HTR-8/SVneo (cell line): ENCODE measurements around a stretch of chr6.

DNA sequence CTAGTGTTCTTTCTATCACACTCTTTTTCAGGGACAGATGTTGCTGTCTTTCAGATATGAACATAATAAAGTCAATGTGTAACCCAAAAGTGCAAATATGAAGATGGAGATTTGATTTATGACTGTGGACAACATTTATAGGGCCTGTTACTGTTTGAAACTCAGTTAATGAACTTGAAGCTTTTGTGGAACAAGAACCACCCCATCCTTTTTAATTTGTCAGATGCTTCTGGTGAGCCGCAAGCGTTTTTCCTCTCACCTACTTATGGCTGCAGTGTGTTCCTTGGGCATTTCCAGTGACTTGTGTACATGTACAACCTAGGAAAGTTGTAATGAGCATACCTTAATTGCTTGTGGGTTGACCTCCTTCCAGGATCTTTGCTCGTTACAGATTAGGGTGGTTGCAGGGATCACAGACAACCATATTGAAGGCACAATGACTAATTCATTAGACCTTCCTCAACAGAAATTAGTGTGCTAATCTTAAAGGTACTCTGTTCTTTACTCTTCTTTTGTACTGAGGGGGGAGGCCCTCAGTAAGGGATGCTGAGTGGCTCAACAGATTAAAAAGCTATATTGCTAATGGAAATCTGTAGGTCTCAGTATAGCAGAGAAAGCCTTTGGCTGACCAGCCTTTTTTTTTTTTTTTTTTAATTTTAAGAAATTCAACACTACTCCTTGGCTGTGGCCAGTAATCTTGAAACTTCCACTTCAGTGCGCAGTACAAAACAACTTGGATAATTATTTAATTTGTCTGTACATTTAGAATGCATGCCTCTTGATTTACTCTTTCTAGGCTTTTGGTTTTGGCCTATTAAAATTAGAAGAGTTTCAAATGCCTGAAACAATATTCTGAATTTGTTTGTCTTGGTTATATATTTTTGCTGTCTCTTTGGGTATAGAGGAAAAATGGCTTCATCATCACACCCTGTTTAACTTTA is 7.0 kb downstream of the TBPL1 start:
- RRBS, result no CpG with 5 or more reads among the region's 4 CpGs

- RRBS, result no CpG with 5 or more reads among the region's 6 CpGs
Observed at GRCh38 chr6:134079578-134079975, 27.2 kb upstream of the SLC2A12 start.

- RRBS, result no CpG with 5 or more reads among the region's 31 CpGs
Observed at GRCh38 chr6:134169513-134170674, 117.5 kb upstream of the SLC2A12 start.

- RRBS, result no CpG with 5 or more reads among the region's 4 CpGs
Observed at GRCh38 chr6:134252513-134252763, 65.5 kb downstream of the SGK1 start.

GRCh38 chr6:134830009-134830681 is 119.8 kb downstream of the ALDH8A1 start:
- RRBS, result no CpG with 5 or more reads among the region's 5 CpGs

DNA sequence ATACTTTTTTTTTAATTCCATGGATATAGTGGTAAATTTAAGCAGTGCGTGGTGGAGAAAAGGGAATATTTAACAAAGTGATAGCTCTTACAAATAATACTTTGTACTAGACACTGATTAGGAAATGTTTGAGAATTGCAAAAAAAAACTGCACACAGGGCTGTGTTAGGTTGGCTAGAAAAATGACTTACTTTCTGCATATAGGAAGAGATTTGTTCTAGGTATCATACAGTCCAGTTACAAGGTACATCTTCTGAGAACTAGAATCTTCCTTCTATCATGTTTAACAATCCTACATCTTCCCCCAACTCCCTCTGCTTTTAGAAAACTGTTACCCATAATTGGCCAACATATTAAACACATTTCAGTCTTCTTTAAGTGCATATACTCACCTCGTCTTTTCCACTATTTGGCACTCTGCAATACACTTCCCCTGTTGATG is 356 bp downstream of the ALDH8A1 start:
- RRBS, result no CpG with 5 or more reads among the region's 2 CpGs

- RRBS, result no CpG with 5 or more reads among the region's 3 CpGs
Observed at GRCh38 chr6:135084491-135084933, 29.9 kb upstream of the HBS1L start.

GRCh38 chr6:135185559-135186158 is 4.6 kb downstream of the MYB start:
- RRBS, result no CpG with 5 or more reads among the region's 8 CpGs

DNA sequence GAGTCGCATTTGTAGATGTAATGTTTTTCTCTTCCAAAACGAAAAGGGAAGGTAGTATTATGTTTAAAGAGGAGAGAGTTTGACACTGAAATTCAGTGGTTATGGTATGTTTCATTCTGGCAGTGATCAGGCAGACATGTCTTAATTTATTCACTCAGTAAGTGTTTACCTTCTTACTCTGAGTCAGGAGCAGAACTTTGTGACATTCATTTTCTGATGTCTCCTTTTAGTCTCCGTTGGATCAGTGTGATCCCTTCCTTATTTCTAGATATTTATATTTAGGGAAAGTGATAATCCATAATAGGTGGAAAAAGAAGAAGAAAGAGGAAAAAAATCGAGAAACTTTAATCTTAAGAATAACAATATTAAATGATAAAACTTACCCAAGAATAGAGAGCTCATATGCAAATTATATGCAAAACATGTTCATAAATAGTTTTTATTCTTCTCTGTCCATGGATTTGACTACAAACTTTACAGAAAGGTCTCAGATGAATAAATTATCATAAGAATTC is 11.9 kb downstream of the MYB start:
- RRBS, result no CpG with 5 or more reads among the region's 4 CpGs

- RRBS, result no CpG with 5 or more reads among the region's 5 CpGs
Observed at GRCh38 chr6:135286846-135287313, 105.8 kb downstream of the MYB start.

DNA sequence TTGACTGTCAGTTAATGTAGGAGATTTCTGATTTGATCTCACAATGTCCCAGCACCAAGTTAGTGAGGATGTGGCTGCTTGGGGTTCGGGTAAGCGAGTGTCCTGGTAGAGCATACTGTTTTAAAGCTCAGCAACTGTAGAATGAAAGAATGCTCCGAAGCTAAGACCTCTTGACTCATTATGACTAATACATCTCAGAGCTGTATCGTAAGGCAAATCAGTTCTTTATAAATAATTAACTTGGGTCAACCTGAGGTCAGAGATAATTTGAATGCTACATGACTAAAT is 128.9 kb upstream of the PDE7B start:
- RRBS, result no CpG with 5 or more reads among the region's 4 CpGs

DNA sequence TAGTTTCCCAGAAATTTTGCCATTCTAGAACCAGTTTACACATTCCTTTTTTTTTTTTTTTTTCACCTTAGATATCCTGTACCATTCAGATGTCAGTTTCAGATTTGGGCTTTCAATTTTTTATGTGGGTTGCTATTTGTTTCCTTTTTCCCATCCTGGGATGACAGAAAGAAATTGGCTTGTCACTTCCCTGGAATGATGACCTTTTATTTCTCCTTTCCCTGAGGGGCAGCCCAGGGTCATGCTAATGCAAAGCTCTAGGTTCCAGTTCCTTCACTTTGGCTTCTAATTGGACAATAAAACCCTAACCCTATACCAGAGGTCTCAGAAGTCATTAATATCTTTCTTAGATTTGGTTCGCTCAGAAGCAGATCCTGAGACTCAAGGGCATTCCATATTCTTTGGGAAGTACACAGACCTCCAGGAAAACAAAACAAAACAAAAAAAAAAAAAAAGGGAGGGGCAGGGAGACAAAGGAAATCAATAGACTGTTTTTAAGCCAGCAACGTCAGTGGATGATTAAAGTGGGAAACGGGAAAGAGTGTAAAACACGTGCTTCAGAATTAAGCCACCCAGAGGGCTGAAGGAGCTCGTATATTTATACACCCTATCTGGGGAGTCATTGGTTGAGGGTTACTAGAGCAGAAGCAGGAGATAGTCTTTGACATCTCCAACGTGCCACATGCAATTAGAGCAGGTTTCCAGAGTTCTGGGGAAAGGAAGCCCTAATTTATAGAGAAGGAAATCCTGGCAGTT is 26.0 kb downstream of the PDE7B start:
- RRBS, result no CpG with 5 or more reads among the region's 6 CpGs

DNA sequence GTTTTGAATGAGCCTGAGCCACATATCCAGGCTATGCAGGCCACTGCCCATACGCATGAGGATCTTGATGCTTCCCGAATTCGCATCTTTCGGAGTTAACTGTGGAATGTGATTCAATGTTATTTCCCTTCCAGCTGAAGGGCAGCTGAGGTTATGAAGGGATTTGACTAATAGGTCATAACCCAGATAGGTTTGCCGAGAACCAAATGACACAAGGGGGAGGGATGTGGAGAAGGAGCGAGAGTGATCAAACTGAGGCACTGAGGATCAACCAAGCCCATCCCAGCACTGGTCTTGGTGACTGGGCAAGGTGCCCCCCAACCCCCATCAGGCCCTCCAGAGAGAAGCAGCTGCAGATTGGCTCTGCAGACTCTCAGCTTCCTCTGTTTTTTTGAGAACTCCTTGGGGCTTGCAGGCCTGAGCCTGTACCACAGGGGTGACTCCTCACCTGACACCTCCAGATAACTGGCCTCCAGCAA is 185.8 kb downstream of the PDE7B start:
- RRBS, result no CpG with 5 or more reads among the region's 6 CpGs

GRCh38 chr6:136050909-136051446 is 199.1 kb downstream of the MTFR2 start:
- RRBS, result no CpG with 5 or more reads among the region's 10 CpGs

- RRBS, result no CpG with 5 or more reads among the region's 14 CpGs
Observed at GRCh38 chr6:136173384-136174331, 76.5 kb downstream of the MTFR2 start.

DNA sequence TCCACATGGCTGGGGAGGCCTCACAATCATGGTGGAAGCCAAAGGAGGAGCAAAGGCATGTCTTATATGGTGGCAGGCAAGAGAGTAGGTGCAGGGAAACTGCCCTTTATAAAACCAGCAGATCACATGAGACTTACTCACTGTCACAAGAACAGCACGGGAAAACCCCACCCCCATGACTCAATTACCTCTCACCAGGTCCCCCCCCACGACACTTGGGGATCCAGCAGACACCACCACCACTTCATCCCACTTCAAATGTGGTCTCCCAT is 24.6 kb downstream of the MTFR2 start:
- RRBS, result no CpG with 5 or more reads among the region's 2 CpGs

- RRBS, result no CpG with 5 or more reads among the region's 6 CpGs
Observed at GRCh38 chr6:136226780-136227467, 23.2 kb downstream of the MTFR2 start.

- RRBS, result no CpG with 5 or more reads among the region's 4 CpGs
Observed at GRCh38 chr6:136252662-136253054, 2.5 kb upstream of the MTFR2 start.